Vagina (tissue), 1 donor: ENCODE results near the genes C2CD4C, ODF3L2 and PRTN3.

- PRO-cap = no peak
- RAMPAGE, long total RNA = no peak
Observed at GRCh38 chr19:383817-384348, 8.1 kb upstream of the THEG start.

GRCh38 chr19:408382-409853, at the start of gene C2CD4C:
Gene C2CD4C, minus strand, starts transcription at chr19:409147.
- PRO-cap = unidirectional peak, minus-strand start at chr19:409147
- RAMPAGE, long total RNA = no peak

DNA sequence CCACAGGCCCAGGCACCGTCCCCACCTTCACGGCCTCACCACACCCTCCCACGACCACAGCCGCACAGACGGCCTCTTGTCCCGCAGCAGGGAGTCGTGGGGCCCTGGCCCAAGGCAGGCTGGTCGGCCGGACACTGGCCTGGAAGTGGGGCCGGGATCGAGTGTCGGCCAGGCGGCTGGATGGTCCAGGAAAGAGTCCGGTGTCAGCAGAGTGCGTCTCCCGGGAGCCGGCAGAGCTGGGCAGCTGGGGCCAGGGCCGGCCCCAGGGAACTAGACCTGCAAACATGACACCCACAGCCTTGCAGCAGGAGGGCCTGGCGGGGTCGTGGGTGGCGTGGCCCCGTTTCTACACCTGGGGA, at the start of gene ODF3L2:
Gene ODF3L2, minus strand, starts transcription at position 163 of the 359 bp plus-strand sequence.
- PRO-cap = no peak
- RAMPAGE, long total RNA = no peak

GRCh38 chr19:488922-490031, 7.0 kb upstream of the MADCAM1 start:
- PRO-cap = bidirectional peak, plus-strand start at chr19:489195, minus-strand start at chr19:488986
- RAMPAGE, long total RNA = no peak

DNA sequence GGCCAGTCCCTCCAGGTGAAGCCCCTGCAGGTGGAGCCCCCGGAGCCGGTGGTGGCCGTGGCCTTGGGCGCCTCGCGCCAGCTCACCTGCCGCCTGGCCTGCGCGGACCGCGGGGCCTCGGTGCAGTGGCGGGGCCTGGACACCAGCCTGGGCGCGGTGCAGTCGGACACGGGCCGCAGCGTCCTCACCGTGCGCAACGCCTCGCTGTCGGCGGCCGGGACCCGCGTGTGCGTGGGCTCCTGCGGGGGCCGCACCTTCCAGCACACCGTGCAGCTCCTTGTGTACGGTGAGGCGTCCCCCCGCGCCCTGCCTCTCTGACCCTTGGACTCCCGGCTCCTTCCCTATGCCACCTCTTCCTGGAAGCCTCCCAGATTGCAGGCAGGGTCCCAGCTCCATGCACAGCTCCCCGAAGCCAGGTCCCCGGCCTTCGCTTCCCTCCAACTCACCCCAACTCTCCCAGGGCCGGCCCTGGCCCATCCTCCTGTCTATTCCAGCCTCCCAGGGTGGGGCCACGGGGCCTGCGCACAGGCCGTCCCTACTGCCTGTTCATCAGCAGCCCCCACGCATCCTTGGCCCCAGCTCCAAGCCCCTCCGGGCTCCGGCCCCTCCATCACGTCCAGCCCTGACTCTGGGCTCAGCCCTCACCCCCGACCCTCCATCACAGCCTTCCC, 1.7 kb downstream of the MADCAM1 start:
- PRO-cap = no peak
- RAMPAGE, long total RNA = no peak

- PRO-cap = no peak
- RAMPAGE, long total RNA = no peak
Observed at GRCh38 chr19:535572-536046, 4.0 kb downstream of the CDC34 start.

DNA sequence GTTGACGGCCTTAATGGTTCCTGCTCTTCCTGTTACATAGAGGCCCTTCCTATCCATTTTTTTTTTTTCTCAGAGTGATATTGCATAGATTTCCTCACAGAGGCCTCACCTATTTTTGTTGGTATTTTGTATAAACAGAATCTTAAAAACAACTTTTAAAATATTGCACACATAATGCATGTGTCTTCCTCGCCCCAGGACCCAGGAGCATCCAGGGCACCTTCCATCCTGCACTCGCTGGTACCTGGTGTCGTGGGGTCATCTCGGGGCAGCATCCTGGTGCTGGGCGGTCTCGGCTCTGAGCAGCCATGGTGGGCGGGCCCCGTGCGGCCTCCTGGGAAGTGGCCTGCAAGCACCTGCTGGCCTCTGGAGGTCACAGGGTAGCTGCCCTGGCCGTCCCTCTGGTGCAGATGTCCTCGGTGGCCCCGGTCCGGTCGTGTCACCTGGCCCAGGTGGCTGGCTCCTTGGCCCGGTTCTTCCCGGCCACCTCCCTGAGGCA, 5.3 kb upstream of the GZMM start:
- PRO-cap = no peak
- RAMPAGE, long total RNA = no peak

- PRO-cap = no peak
- RAMPAGE, long total RNA = no peak
Observed at GRCh38 chr19:540948-541774, 2.7 kb upstream of the GZMM start.

GRCh38 chr19:571653-572051, 744 bp upstream of the BSG start:
- PRO-cap = no peak
- RAMPAGE, long total RNA = no peak

- PRO-cap = no peak
- RAMPAGE, long total RNA = no peak
Observed at GRCh38 chr19:610157-610537, 20.5 kb downstream of the HCN2 start.

GRCh38 chr19:610570-611736, 21.3 kb downstream of the HCN2 start:
- PRO-cap = bidirectional peak, plus-strand start at chr19:611436, minus-strand start at chr19:611333
- RAMPAGE, long total RNA = no peak

GRCh38 chr19:632310-633250, 757 bp downstream of the POLRMT start:
- PRO-cap = unidirectional peak, plus-strand start at chr19:632754
- RAMPAGE, long total RNA = no peak

DNA sequence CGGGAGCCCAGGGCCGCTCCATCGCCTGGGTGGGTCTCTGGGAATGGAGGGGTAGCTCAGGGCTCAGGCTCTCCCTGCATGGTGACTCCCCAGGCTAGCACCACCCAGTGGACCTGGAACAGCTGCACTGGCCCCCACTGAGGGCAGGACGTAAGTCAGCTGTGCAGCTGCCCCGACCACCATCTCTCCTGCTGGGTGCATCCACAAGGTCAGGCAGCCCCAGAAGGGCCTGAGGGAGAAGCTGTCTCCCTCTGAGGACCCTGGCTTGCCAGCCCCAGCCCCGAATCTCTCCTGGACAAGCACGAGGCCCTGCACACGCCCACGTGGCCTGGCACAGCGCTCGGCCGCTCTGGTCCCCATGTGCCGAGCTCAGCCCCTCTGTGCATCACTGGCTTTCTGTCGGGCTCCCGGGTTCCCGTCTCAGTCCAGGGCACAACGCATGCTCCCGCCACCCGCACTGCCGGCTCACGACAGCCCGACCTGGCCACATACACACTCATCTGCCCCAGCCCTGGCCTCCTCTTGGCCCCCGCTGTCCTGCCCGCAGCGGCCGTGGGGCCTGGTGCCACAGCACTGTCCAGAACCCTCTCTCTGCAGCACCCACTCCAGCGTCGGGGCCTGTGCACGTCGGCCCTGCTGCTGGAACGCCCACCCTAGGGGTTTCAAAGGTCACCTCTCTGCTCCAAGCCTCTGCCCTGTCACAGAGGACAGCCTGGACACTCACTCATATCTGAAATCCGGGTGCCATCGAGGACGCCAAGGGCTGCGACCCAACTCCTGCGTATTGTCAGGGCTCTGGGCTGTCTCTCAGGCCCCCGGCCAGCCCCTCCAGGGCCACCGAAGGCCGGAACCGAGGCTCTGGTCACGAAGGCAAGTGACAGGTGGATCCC, 5.8 kb downstream of the RNF126 start:
- PRO-cap = no peak
- RAMPAGE, long total RNA = no peak

- PRO-cap = no peak
- RAMPAGE, long total RNA = start-site peak on the plus strand at chr19:727007-727088, 28 reads
Observed at GRCh38 chr19:726782-727425, 18.2 kb downstream of the PALM start.

DNA sequence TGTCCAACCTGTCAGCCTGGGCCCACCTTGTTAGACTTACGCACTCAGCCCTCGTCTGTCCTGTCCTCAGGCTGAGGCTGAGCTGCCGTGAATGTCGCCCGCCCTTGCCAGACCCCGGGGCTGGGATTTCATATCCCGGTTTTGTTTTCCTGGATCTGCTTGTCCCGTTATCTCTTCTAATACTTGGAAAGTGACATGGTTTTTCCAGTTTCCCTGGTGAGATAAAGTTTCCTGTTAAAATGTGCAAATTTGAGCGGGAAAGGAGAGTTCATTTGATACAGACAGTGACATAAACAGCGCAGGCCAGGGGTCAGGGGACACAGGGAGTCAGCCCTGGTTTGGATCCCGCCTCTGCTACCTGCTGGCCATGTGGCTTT, 20.7 kb upstream of the MISP start:
- PRO-cap = no peak
- RAMPAGE, long total RNA = no peak

GRCh38 chr19:739955-740965, 10.7 kb upstream of the MISP start:
- PRO-cap = no peak
- RAMPAGE, long total RNA = no peak

GRCh38 chr19:801229-801614, 4.0 kb downstream of the PTBP1 start:
- PRO-cap = no peak
- RAMPAGE, long total RNA = no peak

GRCh38 chr19:802594-803470, 5.6 kb downstream of the PTBP1 start:
- PRO-cap = no peak
- RAMPAGE, long total RNA = no peak

DNA sequence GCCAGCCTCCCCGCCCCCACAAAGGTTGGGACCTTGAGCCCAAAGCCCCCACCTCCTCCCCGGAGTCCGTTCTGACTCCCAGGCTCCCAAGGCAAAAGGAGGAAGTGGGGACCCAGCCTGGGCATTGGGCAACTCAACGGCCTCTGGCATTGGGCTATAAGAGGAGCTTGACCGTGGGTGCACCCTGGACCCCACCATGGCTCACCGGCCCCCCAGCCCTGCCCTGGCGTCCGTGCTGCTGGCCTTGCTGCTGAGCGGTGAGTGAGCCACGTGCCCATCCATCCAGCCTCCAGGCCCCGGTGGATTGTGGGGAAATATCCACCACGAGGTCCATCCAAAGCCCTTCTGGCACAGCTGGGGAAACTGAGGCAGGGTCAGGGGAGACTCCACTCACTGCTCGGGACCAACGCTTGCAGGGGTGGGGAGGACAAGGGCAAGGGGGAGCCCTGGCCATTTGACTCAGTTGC, at the start of gene PRTN3:
Gene PRTN3, plus strand, starts transcription at position 187 of the 467 bp plus-strand sequence.
- PRO-cap = no peak
- RAMPAGE, long total RNA = no peak

DNA sequence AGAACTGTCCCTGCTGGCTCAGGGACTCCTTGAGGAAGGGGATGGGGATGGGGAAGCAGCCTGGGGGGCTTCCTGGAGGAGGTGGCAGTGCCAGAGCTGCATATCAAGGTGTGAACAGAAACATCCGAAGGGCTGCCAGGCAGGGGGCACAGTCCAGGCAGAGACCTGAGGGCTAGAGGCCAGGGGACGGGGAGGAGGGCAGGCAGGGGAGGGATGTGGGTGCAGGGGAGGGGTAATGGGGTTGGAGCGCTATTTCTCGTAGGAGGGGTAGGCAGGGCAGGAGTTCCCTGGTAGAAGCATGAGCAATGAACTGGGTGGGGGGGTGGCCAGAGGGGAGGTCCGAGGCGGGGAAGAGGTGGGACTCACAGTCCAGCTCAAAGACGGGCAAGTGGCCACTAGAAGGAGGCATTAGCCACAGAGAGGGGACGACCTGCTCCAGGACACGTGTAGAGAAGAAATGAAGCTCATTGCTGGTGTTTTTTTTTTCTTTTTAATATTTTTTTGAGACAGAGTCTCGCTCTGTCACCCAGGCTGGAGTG, 3.5 kb upstream of the ELANE start:
- PRO-cap = unidirectional peak, plus-strand start at position 404 of the sequence
- RAMPAGE, long total RNA = no peak